Skeletal muscle satellite cell (primary cell): ENCODE results near the genes SERPINE3, ATP7B and HNRNPA1L2.

GRCh38 chr13:50981905-50982371 is 72.3 kb downstream of the RNASEH2B start:
- CAGE, long polyA plus RNA = no peak

GRCh38 chr13:50991767-50992540 is 82.4 kb downstream of the RNASEH2B start:
- CAGE, long polyA plus RNA = no peak

DNA sequence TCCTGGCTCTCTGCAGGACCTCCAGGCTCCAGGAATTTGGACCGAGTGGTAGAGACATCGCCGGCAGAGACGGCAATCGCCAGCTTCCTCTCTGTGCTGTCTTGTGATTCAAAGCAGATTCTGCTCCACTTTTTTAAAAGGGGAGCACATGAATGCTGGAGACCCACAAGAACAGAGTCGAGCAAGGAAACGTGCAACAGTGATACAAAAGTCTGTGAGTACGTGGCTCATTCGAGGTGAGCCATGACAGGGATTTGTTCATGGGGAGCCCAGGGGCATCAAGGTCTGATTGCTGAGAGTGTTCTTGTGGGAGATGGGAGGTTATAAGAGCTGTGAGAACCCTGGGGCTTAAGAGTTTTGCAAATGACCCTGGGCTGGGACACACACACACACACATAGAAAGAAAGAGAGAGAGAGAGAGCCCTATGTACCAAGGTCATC is at the start of gene SERPINE3:
Gene SERPINE3, plus strand, starts transcription at position 162 of the 441 bp plus-strand sequence.
- CAGE, long polyA plus RNA = no peak

DNA sequence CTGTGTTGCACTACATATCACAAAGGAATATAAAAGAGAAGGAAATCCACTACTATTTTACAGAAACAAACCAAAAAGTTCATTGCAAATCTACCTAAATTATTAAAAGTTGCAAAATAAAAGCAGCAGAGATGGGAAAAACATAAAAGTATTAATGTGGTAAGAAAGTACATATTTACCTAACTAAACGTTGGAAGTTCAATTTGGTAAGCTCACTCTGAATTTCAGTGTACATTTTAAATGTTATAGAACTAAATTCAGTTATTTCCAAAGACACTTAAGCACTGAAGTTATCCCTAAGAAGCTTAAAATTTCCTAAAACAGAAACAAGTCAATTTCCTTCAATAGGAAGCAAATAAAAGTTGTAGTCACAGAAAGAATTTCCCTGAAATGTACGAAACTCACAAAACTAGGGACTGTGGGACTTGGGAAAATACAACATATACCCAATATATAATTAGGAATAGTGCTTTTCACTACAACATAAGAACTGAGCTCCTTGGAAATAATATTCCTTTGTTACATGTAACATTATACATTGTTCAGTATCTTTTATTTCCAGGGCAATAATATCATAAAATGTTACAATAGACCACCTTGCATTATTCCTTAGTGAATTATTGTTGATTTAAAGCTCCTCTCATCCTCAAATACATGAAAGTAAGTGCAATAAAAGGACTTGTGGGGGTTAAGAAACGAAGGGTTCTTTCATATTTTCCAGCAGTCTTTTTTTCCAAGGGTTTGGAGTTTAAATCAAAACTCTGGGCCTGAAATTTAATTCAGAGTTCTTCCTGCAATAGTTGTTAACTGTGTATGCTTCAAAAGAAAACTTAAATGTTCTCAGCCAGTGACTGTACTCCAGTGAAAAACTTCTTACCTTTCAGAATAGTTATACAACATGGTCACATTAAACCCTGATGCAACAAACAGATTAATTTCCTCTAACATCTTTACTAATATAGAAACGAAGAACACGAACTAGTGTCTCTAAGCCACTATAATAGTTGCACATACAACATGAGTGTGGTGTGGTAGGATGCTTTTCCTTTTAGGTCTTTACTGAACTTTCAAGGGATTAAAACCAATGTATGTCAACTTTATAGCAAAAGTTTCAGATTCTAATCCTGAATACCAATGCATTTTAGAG is 2.8 kb downstream of the INTS6 start:
- CAGE, long polyA plus RNA = no peak

- CAGE, long polyA plus RNA = no peak
Observed at GRCh38 chr13:51451982-51452417, 836 bp downstream of the INTS6 start.

DNA sequence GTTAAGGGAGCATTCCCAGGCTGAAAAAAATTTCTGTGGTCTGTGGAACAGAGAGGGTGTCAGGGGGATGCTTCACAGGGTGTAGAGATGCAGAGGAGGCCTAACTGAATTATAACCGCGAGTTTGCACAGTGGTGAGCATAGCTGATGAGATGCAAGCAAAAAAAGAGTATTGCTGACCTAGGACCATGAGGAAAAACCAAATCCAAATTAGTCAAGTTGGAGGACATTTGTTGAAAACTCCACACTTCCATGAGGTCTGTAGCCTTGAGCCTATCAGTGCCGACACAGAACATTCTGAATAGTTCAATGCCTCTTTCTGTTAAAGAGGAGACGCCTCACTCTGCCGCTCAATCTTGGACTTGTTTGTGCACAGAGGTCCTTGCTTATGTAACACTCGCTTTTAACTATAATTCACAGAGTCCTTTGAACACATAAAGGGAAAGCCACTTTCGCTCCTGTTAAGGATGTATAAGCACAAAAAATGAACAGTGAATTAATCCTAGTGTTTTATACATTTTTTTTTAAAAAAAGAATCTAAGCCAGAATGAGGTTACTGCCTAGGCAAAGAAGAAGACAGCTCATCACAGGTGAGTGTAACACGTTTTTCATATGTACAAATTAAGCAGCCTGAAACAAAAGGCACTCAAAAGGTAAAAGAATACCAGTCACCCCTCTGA is 25.8 kb upstream of the INTS6 start:
- CAGE, long polyA plus RNA = no peak

DNA sequence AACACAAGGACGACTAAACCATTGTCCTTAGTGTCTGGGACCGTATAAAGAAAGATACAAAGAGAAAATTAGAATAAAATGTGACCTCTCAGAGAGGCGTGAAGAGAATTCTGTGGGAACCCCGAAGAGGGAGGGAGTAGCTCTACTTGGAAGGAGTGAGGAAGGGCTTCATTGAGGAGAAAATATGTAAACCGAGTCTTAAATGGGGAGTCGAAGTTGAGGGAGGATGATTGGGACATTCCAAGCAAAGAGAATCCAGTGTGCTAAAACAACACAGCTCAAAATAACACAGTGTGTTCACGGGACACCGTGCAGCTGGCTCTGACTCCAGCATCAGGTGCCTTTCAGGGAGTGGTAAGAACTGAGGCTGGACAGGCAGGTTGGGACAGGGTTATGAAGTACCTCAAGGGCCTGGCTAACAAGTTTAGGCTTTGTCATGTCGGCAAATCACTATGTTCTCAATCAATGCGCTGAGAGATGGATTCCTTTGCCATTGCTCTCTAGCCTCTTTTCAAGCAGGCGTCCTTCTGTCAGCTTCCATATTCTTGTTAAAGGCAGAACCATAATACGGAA is 27.6 kb upstream of the WDFY2 start:
- CAGE, long polyA plus RNA = no peak

- CAGE, long polyA plus RNA = no peak
Observed at GRCh38 chr13:51781992-51782809, 21.8 kb downstream of the DHRS12 start.

DNA sequence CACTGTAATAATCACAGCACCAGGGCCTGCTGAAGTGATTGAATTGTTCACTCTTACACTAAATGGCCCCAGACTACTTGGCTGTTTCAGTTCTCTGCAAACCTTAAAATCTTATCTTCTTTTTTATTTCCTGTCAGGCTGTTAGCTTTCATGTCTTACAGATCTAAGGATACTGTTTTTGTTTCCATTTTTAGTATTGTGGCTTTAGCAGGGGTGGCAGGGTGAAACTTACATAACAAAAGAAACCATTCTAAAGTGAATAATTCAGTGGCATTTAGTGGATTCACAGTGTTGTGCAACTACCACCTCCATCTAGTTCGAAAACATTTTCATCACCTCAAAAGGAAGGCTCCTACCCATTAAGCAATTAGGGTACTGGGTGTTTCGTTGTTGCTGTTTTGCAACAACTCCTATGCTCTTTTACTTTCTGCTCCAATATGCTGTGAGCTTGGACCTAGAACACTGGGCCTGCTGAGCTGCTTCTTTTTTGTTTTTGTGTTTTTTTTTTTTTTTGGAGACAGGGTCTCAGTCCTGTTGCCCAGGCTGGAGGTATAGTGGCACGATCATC is 19.8 kb downstream of the TMEM272 start:
- CAGE, long polyA plus RNA = no peak

- CAGE, long polyA plus RNA = no peak
Observed at GRCh38 chr13:51851189-51851600, 6.2 kb upstream of the TMEM272 start.

DNA sequence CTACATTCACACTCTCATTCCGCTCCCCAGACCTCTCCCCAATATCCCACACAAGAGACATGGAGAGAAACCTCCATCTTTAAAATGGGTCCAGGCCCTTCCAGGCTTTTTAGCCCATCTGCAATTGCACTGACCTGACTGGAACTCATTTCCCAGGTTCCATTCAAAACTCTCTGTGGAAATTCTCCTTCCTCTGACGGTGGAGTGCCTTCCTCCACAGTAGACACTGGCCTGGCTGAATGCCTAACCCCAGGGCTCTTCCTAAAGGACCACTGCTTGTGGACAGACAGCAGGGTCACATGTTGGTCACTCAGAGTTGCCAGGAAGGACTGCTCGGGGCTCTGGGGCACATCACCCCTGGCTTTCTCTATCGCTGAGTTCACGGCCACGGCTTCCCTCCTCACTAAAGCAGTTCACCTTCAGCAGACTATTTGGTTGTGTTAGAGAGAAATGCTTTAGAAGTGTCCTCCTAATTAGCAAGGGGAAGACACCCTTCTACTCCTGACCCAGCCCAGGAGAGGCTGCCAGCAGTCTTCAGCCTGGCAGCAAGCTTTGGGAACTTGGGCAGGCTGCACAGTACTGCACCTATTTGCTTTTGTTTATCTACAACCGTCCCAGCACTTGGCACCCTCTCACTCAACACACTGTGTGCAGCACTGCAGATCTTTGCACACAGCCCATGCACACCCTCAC is 15.9 kb downstream of the ATP7B start:
- CAGE, long polyA plus RNA = no peak

GRCh38 chr13:51995873-51996555 is 15.2 kb downstream of the ATP7B start:
- CAGE, long polyA plus RNA = no peak

GRCh38 chr13:52010940-52012283 is at the start of gene ATP7B:
TSS of gene ATP7B (minus strand) at chr13:52011450.
- CAGE, long polyA plus RNA = no peak

- CAGE, long polyA plus RNA = no peak
Observed at GRCh38 chr13:52127763-52128226, 1.1 kb downstream of the NEK5 start.

- CAGE, long polyA plus RNA = no peak
Observed at GRCh38 chr13:52158688-52159112, 697 bp downstream of the NEK3 start.

DNA sequence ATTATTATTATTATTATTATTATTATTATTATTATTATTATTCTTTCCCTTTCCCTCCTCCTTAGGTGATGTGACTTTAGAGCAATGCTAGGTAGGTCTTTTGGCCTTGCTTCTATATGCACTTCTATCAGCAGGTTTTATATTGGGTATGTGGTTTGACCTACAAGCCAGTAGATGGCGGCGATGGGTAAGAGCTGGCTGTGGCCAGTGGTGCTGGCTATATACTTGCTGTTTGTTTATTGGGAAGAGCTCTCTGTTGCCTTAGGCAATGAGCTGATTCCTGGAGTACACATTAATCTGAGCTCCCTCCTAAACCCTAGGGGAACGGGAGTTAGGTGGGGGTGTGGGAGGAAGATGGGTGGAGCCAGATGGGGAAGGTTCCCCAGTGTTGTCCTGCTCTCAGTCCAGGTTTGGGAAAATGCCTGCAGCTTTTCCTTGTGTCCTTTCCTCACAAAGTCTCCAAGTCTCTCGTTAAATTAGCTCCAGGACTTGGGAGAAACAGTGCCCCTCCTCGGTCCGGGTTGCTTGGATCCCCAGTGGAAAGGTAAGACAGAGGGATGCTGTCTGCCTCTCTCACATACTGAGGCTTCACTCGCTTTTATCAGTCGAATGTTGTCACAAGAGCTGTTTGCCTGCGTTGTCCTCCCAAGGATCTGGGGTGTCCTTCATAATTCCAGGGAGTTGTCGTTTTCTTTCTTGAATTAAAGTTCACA is 72.2 kb upstream of the HNRNPA1L2 start:
- CAGE, long polyA plus RNA = no peak

DNA sequence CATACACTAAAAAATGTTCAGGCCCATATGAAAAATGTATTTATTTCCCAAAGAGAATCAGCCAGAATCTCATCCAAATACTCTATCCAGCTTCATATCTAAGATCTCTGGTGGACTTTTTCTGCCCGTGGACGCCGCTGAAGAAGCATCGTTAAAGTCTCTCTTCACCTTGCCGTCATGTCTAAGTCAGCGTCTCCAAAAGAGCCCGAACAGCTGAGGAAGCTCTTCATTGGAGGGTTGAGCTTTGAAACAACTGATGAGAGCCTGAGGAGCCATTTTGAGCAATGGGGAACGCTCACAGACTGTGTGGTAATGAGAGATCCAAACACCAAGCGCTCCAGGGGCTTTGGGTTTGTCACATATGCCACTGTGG is at the start of gene HNRNPA1L2:
Gene HNRNPA1L2, plus strand, starts transcription at position 116 of the 373 bp plus-strand sequence.
- CAGE, long polyA plus RNA = no peak

DNA sequence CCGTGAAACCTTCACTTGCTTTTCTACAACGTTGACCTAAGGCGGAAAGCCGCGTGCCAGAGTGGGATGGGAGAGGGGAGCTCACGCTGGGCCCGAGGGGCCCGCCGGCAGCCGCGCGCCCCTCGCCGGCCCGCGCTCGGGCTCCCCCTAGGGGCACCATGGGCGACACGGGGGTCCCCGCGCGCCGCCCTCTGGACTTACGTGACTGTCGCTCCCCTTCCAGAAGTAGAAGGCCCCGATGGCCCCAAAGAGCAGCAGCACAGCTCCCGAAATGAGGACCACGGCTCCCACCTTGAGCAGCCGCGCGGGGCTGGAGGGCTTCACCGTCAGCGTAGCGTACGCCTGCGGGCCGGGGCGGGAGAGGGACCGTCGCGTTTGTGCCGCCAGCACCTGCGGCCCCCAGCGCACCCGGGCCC is 782 bp downstream of the CNMD start:
- CAGE, long polyA plus RNA = no peak

DNA sequence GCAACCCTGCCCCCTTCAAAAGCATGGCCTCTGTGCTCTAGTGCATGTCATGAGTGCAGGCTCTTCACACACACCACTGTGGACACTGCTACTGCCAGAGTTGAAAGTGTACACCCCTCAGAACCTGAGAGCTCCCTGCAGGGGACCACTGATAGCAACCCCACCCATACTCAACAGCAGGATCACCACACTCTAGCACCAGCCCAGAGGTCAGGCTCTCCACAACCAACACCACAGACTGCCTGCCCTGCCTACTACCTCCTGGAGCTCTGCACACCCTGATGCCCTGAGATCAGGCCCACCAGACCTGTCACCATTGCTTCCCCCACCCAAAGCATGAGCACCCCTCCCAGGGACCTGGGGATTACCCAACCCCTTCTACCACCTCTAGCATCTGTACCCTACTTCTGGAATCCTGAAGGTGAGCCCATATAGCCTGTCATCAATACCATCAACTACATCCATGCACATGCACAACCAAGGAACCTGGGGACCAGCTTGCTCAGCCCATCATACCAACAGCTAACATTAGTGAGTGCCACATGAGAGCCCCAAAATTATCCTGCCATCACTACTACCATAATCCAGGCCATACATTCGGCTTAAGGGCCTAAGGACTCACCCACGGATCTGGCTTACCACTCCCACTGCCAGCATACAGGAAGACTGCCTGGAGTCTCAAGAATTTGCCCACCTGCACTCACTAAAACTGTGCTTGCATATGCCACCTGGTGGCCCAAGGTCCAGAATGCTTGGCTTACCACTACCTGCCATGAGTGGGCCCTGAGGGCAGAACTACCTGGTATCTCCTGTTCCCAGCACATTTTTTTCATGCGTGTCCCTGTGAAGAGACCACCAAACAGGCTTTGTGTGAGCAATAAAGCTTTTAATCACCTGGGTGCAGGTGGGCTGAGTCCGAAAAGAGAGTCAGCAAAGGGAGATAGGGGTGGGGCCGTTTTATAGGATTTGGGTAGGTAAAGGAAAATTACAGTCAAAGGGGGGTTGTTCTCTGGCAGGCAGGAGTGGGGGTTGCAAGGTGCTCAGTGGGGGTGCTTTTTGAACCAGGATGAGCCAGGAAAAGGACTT is 1563.0 kb upstream of the PRR20A start:
- CAGE, long polyA plus RNA = no peak

- CAGE, long polyA plus RNA = no peak
Observed at GRCh38 chr13:55660031-55660633, 1480.6 kb upstream of the PRR20A start.